ENCODE measurements around a stretch of chr1.

DNA sequence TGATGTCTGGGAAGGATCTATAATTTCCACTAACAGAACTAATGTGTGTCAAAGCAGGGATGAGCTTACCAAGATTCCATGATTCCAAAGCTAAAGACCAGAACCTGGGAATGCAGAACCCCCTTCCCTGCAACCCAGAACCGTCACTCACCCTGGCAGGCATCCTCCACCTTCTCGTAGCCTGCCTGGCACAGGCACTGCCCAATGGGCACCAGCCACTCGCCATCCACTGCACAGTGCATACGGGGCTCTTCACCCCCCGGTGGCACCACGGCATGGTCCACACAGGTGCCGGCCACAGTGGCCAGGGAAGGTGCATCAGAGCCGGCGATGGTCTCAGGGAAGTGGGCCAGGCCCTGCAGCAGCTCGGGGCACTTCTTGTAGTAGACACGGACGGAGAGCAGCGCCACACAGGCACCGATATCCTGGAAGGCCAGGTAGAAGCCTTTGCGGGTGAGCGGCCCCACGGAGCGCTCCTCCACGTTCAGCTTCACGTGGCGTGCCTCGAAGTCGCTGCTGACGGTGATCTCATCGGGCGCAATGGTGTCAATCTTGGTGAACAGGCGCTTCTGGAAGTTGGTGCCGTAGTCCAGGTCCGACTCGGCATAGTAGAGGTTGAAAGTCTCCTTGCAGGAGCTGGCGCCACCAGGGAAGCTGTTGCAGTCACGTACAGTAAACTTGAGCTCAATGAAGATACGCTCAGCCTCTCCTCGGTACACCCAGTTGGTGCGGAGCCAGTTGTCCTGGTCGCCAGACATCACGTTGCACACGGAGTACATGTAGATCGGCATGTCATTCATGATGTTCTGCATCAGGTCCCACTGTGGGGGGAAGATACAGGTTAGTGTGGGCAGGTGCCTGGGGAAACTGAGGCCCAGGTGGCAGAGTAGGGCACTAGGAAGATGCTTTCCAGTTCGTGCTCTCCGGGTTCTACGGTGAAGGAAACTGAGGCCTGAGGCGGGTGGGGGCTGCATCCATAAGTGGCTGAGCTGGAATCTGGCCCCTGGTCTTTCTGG is 7.3 kb downstream of the EPHA2 start:
- PRO-cap, result no peak
- RAMPAGE, long total RNA, 4 experiments, result start-site peak on the minus strand in 2 of 4 experiments, centred at positions 680 to 712 of the sequence, 5 to 15 reads per replicate

GRCh38 chr1:16150674-16151089 is 5.2 kb downstream of the EPHA2 start:
- PRO-cap, result no peak
- RAMPAGE, long total RNA, 4 experiments, result no peak in any of the 4 experiments

GRCh38 chr1:16215864-16216708 is 3.6 kb upstream of the ARHGEF19 start:
- PRO-cap, result unidirectional peak, plus-strand start at chr1:16216439
- RAMPAGE, long total RNA, 4 experiments, result no peak in any of the 4 experiments

GRCh38 chr1:16534837-16535892 is 94.6 kb downstream of the NECAP2 start:
- PRO-cap, result no peak
- RAMPAGE, long total RNA, 4 experiments, result no peak in any of the 4 experiments

- PRO-cap, result no peak
- RAMPAGE, long total RNA, 4 experiments, result no peak in any of the 4 experiments
Observed at GRCh38 chr1:16619500-16620245, 179.1 kb downstream of the NECAP2 start.

DNA sequence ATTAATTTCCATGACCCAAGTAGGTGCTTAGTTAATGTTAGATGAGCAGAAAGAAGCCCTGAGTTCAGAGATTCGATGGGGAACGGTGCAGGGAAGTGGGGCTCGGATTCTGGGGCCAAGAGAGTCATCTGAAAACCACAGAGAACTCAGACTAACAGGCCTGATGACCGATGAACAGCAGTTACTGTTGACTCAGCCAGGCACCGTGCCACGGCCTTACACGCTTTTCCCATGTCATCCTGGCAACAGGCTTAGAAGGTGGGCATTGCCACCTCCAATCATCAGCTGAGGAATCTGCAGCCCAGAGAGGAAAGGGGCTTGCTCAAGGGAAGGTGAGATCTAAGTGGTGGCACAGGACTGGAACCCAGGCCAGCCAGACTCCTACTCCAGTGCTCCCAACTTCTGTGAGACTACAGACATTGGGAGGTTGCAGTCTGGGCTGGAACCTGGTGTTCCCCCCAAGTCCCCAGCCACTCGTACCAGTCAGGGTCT is 182.9 kb downstream of the NECAP2 start:
- PRO-cap, result no peak
- RAMPAGE, long total RNA, 4 experiments, result no peak in any of the 4 experiments

GRCh38 chr1:16644469-16645355 is 204.2 kb downstream of the NECAP2 start:
- PRO-cap, result bidirectional peak, plus-strand start at chr1:16644765, minus-strand start at chr1:16644693
- RAMPAGE, long total RNA, 4 experiments, result start-site peak on the plus strand in 3 of 4 experiments, at chr1:16644723-16644821 at its widest, 31 to 38 reads per replicate; start-site peak on the minus strand in 4 of 4 experiments, at chr1:16644646-16644718 at its widest, 107 to 1,018 reads per replicate

GRCh38 chr1:16764967-16765705 is 156.6 kb upstream of the CROCC start:
- PRO-cap, result no peak
- RAMPAGE, long total RNA, 4 experiments, result no peak in any of the 4 experiments

DNA sequence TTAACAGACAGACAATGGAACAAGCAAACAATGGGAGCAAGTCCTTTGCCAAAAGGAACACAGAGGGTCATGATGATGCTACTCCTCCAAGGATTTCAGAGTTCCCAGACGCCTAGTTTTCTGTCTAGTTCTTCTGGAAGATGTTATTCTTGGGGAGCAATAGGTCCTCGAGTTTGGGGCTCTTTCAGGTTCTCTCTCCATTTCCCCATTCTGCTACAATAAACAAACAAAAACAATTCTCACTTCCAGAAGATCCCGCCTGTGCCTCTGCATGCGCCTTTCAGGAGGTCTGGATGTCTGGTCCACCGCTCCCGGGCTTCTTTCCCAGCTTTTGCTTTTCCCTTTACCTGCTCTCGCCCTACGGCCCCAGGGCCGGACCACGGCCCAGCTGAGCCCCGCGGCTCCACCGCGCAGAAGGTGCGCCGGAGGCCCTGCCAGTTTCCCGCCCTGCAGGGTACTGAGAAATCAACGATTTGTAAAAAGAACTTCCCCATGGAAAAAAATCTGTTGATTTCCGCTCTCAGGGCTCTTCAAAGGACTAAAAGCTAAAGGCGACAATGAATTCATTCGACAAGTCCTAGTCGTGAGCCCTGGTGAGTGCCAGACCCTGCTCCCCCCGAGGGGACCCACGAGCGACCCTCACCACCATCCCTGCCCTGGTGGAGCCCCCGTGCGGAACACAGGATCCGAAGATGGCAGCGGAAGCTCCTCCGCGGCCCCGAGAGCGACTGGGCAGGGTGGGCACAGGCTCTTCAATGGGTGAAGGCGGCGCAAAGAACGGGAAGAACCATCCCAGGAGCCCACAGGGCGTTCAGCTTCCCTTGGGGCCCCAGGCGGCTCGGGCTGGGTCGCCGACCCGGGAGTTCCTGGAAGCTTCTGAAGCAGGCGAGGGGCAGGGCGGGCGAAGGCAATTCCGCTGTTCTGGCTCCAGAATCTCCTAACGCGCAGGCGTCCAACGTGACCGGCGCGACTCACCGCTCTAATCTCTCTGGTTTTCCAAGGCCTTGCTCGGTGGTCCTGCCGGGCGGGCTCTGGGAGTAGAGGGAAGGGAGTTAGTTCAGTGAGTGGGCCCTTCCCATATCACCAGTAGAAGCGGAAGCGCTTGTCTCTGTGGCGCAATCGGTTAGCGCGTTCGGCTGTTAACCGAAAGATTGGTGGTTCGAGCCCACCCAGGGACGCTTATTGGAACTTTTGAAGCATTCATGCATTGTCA is 32.8 kb upstream of the CROCC start:
- PRO-cap, result unidirectional peak, minus-strand start at position 878 of the sequence; unidirectional peak, minus-strand start at position 929 of the sequence; unidirectional peak, minus-strand start at position 1,033 of the sequence; unidirectional peak, minus-strand start at position 1,088 of the sequence
- RAMPAGE, long total RNA, 4 experiments, result start-site peak on the minus strand in 4 of 4 experiments, centred at positions 846 to 1,097 of the sequence, 11 to 35 reads per replicate

DNA sequence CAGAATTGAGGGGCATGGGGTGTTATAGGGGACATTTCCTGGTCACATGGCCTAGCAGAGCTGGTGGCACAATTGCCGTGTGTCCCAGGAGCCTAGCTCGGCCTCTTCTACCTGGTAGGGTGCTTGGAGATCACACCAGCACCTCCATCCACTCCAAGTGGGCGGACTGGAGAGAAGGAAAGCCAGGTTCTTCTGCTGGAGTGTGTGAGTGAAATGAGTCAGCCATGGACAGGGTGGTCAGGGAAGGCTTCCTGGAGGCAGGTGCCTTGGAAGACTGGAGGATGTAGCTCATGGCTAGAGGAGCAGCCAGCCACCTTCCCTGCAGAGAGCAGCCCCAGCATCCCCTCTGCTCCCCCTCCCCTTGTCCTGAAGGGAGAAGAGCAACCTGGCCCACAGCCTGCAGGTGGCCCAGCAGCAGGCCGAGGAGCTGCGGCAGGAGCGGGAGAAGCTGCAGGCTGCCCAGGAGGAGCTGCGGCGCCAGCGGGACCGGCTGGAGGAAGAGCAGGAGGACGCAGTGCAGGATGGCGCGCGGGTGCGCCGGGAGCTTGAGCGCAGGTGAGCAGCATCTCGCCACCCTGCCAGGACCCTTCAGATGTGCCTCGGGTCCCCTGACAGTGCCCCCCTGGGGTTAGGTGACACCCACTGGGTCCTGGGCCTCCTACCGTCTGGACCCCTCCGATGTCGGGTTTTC is 22.1 kb downstream of the CROCC start:
- PRO-cap, result no peak
- RAMPAGE, long total RNA, 4 experiments, result start-site peak on the plus strand in 1 of 4 experiments, centred at position 393 of the sequence, 13 reads per replicate

- PRO-cap, result no peak
- RAMPAGE, long total RNA, 4 experiments, result start-site peak on the plus strand in 2 of 4 experiments, at chr1:16965617-16966473 at its widest, 8 to 24 reads per replicate
Observed at GRCh38 chr1:16965511-16966393, 14.7 kb downstream of the MFAP2 start.

- PRO-cap, result no peak
- RAMPAGE, long total RNA, 4 experiments, result no peak in any of the 4 experiments
Observed at GRCh38 chr1:17189791-17190504, 15.0 kb upstream of the PADI1 start.

DNA sequence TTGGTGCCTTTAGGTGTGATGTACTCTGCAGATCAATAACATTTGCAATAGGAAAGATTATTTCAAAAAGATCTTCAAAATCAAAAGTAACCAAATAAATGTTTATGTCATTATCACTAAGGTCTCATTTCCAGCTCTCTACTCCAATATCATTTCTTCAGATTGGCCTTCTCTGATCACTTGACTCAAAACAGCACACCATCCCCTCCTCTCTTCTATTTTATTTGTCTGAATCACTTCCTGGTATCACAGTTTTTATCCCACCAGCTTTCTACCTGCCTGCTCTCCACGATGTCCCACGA is 3.8 kb upstream of the PADI1 start:
- PRO-cap, result no peak
- RAMPAGE, long total RNA, 4 experiments, result no peak in any of the 4 experiments

DNA sequence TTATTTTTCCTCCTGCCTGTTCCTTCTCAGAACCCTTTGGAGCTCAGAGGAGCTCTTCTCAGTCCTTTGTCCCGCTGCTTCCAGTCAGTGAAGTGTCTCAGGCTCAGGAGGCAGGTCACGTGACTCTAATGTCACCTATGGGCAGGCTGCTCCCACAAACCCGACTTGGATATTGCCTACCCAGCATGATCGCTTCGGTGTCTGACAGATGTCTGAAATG is 5.2 kb downstream of the PADI6 start:
- PRO-cap, result no peak
- RAMPAGE, long total RNA, 4 experiments, result no peak in any of the 4 experiments

- PRO-cap, result no peak
- RAMPAGE, long total RNA, 4 experiments, result no peak in any of the 4 experiments
Observed at GRCh38 chr1:17414824-17415369, 24.6 kb downstream of the RCC2 start.

DNA sequence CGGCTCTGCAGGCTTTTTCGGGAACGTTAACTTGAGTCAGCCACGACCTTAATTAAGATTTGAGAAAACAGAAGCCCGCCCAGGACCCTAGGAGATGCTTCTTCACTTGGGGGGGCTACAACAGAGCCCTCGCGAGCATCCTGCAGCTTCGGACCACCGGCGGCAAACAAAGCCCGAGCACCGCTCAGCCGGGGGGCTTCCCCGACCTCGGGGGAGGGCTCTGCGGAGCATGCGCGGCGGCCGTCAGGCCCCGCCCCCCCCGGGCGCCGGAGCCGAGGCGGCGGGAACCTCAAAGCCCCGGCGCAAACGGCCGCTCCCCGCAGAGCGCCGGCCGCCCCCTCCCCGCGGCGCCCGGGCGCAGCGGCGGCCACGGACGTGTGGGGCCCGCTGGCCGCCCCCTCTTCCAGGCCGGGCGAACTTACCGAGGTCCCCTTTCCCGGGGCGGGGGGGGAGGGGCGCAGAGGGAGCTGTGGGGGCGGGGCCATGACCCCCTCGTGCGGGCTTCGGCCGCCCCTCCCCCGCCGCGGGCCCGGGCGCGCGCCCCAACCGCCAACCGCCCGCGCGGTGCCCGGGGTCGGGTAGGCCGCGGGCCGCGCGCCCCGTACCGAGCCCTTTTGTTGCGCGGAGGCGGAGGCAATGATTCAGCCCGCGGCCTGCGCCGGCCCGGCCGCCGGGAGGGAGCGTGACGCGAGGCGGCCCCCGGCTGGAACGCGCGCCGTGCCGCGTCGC is 1.9 kb downstream of the RCC2 start:
- PRO-cap, result bidirectional peak, plus-strand start at position 303 of the sequence, minus-strand start at position 209 of the sequence
- RAMPAGE, long total RNA, 4 experiments, result no peak in any of the 4 experiments

DNA sequence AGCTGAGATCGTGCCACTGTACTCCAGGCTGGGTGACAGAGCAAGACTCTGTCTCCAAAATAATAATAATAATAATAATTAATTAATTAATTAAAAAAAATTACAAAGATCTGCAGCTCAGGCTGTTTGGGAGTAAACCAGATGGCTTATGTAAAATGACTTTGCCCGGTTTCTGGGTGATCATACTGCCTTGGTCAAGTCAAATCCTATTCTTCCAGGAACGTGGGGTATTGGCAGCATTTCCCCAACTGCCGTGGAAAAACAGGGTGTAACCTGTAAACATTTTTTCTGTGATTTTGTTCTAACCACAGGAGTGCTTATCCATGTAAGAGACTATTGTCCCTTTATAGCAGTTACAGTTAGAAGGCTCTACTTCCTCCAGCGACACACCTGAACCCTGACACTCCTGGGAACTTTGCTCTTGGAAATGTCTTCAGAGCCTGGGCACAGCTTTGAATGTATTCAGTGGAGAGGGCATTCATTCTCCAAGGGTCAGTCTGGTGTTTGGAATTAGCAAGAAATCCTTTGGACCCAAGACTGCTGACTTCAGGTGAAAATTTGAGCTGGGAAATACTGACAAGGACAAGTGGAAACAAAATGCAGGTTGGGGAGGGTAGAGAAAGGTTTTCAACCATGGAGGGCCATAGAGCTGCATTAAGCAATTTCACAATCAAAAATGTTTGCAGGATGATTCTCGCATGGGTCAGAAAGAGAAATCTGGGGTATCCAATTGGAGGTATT is 26.4 kb upstream of the ARHGEF10L start:
- PRO-cap, result bidirectional peak, plus-strand start at position 459 of the sequence, minus-strand start at position 335 of the sequence
- RAMPAGE, long total RNA, 4 experiments, result no peak in any of the 4 experiments

DNA sequence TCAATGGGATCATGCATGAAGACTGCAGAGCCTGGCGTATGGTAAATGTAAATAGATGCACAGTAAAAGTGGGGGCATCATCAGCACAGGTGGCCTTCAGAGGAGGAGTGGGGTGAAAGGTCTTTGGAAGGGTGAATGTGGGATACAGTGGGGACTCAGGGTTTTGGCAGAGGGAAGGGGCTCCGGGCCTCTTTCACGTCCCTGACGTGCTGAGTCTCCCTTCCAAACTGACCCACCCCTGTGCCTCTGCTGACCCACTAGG is 8.5 kb upstream of the ARHGEF10L start:
- PRO-cap, result no peak
- RAMPAGE, long total RNA, 4 experiments, result no peak in any of the 4 experiments

GRCh38 chr1:17531338-17532544 is 7.8 kb upstream of the ARHGEF10L start:
- PRO-cap, result no peak
- RAMPAGE, long total RNA, 4 experiments, result no peak in any of the 4 experiments

DNA sequence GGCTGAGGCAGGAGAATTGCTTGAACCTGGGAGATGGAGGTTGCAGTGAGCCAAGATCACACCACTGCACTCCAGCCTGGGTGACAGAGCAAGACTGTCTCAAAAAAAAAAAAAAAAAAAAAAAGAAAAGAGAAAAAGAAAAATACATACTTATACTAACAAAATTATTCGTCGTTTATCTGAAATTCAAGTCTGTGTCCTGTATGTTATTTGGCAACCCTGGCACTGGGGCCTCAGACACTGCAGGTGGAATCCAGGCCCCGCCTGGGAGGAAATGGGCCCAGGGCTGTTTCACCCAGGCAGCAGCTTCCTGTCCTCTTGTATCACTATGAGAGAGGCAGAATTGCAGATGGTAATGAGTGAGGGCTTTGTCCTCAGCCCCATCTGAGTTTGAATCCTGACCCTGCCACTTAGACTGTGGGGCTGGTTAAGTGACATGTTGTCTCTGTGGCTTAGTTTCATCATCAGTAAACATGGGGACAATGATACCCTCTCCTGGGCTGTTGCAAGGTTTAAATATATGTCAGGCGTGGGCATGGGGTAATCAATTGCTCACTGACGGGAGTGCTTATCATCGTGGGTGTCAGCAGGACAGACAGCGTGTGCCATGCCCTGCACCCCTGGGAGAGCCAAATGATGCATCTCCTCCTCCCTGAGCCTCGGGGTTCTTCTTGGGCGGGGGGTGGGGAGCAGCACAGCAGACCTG is 41.9 kb downstream of the ARHGEF10L start:
- PRO-cap, result bidirectional peak, plus-strand start at position 329 of the sequence, minus-strand start at position 328 of the sequence
- RAMPAGE, long total RNA, 4 experiments, result no peak in any of the 4 experiments